Bronchus fibroblast of lung (primary cell): ENCODE measurements around a stretch of chr5.

DNA sequence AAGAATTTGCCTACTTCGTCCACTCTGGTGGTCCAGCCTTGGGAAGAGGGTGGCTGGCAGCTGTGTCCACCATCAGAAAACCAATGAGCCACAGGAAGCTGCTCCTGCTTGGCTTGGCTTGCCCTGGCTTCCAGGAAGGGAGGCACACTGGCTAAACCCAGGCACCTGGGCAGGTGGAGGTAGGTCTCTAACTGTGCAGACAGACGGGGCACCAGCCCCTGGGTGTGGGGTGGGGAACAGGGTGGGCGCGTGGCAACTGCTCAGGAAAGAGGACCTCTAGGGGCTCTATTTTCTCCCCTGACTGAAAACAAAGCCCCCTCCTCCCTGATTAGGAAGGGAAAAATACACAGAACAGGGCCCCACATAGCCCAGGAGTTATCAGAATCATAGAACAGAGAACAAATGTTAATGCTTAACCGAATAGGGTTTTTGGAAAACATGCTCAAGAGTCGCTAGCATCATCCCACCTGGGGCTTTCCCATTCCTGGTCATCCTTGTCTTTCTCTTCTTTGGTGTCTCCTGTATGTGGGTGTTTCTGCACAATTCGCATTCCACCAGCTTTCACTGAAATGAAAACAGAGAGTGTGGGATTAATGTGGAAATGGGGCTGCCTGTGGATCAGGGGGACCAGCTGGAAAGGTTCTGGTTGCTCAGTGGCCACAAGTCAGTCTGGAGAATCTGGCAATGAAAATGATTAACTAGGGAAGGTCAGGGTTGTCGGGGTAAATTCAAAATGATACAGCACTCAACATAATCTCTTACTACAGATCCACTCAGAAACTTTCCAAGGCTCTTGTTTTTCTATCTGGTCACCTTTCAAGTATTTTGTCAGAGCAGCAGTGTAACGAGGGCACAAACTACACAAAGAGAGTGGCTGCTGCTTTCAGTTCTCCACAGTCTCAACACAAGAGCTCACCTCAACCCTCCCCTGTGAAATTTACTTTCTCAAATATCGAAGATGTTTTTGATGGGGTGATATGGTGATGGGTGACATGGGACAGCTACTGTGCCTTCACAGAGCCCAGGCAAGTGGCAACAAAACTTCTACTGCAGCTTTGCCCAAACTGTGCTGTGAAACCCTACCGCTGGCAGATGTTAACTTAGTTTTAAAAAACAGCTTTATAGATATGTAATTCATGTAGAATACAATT lies 13.0 kb downstream of the DAP start:
- RAMPAGE, long total RNA: no peak

DNA sequence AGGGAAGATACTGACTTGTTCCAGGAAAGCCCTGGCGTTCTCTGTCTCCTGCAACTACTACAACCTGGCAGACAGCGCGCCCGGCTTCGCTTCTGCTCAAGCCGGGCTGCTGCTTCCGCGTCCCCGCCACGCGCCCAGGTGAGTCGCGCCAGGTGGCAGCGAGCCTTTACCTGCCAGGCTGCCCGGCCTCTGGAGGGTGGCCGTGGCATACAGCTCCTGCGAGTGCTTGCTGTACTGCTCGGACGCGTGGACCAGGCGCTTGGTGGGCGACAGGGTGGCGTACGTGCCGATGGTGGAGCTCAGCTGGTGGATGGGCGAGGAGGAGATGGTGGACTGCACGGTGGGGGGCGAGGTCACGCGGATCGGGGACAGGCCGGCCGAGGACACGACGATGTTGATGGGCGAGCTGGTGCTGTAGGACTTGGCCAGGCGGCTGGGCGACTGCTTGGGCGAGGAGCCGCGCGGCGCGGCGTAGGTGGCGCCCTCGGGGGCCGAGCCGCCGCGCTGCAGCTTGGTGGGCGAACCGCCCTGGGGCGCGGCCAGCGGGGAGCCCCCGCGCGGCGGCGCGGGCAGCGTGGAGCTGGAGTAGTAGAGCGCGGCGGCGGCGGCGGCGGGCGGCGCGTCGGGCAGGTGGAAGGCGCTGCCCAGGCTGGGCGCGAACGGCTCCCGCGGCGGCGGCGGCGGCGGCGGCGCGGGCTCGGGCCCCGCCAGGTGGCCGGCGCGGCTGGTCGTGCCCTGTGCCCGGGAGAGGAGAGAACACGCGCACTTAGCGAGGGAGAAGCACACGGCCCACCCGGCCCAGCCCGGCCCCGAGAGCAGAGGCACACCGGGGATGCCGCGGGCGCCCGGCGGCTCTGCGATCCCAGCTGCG lies 519.5 kb downstream of the CTNND2 start:
- RAMPAGE, long total RNA: no peak

DNA sequence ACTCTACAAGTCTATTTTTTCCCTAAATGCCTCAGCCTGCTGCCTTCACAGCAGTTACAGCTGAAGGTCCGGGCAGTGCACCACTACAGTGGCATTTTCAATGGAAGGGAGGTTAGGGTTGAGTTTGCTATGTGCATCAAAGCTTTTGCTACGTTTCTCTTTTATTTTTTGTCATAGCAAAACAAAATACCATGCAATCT lies 193.7 kb downstream of the CTNND2 start:
- RAMPAGE, long total RNA: no peak

GRCh38 chr5:14142294-14142869 lies 760 bp upstream of the TRIO start:
- RAMPAGE, long total RNA: no peak

DNA sequence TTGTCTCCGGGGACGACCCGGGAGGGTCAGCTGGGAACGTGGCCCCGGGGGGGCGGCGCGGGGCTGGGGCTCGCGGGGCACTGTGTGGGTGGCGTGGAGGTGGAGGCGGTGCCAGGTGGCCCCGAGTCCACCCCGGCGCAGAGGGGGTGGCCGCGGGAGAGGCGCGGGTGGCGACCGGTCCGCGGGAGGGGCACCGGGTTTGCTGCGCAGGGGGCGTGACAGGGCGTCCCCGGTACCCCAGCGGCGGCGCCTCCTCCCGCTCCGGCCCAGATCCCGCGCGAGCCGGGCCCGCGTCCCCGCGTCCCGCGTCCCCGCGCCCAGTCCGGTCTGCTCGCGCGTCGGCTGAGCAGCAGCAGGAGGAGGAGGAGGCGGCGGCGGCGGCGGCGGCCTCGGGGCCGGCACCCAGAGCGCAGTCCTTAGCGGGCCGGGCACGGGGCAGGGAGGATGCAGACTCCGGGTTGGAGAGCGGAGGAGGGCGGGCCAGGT lies 1.4 kb downstream of the TRIO start:
- RAMPAGE, long total RNA: no peak

DNA sequence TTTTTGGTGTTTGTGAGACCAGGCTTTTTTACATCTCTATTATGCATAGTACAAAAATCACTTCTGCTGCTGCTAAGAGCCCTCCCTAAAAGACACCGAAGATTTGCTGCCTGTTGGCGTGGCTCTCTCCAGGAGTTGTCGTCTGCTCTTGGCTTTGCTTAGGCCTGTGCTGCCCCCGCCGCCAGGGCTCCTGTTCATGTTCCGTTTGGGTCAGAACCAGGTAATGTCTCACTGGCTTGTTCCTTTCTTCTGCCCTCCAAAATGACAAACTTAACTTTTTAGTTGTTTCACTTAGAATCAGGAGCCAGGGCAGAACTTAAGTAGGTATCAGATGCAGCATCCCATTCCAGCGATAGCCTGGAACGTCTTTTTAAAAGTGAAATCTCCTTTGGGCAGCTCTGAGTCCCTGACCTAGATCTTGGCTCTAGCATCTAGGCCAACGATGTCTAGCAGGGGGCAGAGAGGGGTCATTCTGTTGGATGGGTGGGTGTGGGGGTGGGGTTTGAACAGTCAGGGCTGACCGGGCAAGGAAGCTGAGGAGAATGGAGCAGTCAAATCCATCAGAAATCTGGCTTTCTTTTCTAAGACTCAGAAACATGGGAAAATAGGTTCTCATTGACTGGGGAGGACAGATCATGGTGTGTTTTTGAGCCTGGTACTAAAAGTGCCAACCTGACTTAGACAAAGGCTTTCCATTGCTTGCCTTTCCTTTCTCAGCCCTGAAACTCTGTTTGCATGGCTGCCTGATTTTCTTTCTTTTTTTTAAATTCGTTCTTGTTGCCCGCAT lies 2.7 kb downstream of the TRIO start:
- RAMPAGE, long total RNA: no peak

- RAMPAGE, long total RNA: no peak
Observed at GRCh38 chr5:14146484-14147190, 3.5 kb downstream of the TRIO start.

DNA sequence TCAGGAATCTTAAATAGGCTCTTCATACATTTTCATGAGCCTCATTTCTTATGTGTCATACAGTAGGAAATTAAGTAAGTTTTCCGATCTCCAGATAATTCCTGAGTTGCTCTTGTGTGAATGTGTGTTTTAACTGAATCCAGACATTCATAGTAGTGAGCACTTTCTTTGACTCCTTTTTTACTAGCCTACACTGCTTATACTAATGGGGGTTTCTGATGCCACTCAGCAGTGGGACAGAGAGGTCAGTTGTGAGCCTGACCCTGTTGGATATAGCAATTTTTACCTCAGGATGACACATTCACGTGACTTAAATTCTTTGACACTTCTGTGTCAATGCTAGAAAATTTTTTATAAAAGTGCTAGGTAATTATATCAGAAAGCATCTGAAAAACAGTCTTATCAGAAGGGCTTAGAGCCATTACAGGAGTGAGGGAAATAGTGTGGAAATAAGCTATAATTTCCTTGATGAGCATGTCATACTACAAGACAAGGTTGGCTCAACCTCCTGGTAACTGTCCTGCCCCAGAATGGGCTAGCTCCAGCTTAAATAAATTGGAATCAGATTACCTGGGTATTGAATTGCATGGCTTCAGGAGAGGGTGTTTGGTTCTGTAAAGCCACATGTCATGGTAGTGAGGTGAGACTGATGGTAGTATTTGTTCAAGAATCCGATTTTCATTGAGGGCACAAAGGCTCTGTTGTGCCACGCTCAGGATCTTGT lies 20.9 kb downstream of the TRIO start:
- RAMPAGE, long total RNA: no peak

GRCh38 chr5:14173999-14174654 lies 31.0 kb downstream of the TRIO start:
- RAMPAGE, long total RNA: no peak

DNA sequence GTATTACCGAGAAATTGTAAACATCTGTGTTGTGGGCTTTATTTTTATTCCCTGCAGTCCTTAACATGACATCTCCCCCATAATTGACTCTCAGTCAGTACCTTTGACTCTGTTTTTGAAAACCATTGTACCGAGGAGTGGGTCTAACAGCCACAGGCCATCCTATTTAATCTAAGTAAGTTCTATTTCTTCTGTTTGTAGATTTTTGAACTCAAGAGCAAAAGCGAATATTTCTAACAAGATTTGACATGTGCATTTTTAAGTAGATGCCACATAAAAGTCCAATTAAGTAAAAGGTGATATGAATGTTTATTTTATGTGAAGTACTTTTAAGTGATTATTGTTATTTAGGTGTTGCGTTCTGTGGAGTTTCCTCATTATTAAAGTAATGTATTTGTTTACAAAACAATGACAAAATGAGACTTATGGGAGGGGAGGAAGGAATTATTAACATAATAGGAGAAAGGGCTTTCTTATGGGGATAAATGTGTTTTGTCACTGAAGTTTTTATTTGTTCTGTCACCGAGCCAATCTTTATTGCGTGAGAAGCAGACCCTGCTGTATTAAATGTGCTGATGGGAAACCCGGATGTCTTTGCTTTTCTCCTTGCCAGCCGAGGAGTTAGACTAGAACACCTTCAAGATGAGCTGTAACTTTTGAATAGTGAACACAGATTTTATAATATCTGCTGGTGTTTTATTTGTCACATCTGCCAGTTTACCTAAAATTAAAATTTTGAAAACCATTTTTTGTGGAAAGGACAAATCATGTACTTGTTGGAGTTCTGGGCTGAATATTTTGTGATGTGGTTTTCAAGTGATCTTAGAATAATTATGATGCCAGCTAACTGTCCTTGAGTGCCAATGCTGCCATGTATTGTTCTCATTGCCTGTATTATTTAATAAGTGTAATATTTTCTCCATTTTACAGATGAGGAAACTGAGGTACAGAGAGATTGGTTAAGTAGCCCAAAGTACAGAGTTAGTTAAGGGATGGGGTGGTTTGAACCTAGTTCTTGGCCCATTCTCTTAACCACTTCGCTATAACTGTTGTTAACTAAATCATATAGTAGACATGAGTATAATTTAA lies 44.6 kb downstream of the TRIO start:
- RAMPAGE, long total RNA: no peak

- RAMPAGE, long total RNA: no peak
Observed at GRCh38 chr5:14193973-14194656, 51.0 kb downstream of the TRIO start.

DNA sequence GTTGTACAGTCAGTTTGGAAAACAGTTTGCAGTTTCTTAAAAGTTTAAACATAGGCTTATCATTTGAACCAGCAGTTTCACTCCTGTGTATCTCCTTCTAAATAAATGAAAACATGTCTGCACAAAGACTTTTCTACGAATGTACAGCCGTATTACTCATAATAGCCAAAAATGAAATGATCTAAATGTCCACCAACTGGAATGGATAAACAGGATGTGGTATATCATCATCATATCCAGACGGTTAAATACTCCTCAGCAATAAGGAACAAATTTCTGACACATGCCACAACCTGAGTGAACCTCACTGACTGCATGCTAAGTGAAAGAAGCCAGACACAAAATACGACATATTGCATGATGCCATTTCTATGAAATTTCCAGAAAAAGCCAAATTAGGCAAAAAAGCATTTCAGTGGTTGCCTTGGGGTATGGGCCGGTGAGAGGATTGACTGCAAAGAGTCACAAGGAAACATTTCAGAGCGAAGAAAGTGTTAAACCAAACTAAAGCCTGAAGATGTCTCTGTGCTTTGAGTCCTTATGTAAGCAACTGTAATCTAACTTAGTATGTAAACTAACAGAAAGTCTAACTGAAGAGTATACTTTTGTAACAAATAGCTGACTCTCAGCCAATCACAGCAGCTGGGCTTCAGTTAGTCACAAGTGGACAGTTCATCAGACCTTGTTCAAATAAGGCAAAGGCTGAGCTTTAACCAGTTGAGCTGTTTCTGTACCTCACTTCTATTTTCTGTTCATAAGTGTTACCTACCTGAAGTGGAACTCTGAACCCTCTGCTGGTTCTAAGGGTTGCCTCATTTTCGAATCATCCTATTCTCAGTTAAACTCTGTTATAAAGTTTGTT lies 65.2 kb downstream of the TRIO start:
- RAMPAGE, long total RNA: no peak

GRCh38 chr5:14212909-14213381 lies 69.8 kb downstream of the TRIO start:
- RAMPAGE, long total RNA: no peak

GRCh38 chr5:14218597-14219358 lies 75.6 kb downstream of the TRIO start:
- RAMPAGE, long total RNA: no peak

DNA sequence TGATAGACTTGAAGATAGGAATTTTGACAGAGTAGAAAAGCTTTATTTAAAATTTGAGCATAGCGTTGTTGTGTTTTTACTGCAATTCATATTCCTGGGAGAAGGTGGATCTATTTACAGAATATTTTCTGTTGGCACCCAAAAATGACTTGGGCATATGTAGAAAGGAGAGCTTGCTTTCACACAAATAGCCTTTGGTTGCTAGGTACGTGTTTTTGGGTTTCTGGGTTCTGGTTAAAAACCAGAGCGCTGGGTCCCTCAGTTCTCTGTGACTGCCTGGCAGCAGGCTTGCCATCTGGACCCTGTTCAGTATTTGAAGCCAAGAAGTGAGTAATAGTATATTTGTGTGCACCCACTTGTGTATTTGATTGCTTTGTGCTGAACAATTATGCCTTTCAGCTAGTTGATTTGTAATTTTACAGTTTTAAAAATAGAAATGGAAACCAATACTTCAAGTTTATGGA lies 153.3 kb downstream of the TRIO start:
- RAMPAGE, long total RNA: no peak

DNA sequence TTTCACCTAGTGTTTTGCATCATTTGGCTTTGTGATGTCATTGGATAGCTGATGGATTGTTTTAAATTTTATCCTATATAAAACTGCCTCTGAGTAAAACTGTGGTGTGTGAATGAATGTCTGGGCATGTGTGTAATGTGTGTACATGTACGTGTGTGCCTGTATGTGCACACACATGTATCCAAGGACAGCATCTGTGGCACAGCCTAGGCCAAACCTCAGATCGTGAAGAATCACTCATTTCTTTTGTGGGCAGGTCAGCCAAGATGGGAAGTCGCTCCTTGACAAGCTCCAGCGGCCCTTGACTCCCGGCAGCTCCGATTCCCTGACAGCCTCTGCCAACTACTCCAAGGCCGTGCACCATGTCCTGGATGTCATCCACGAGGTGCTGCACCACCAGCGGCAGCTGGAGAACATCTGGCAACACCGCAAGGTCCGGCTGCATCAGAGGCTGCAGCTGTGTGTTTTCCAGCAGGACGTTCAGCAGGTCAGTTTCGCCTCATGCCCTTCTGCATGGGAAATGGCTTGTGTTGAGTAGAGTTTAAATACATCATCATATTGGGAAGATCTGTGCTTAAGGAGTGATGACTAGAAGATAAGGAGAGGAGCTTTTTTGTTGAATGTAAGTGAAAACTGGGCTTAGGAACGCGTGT lies 173.2 kb downstream of the TRIO start:
- RAMPAGE, long total RNA: no peak

GRCh38 chr5:14510350-14510594 lies 71.3 kb upstream of the OTULINL start:
- RAMPAGE, long total RNA: no peak

GRCh38 chr5:14586987-14587680 lies 5.5 kb downstream of the OTULINL start:
- RAMPAGE, long total RNA: no peak

- RAMPAGE, long total RNA: no peak
Observed at GRCh38 chr5:14696038-14696781, 31.7 kb downstream of the OTULIN start.

- RAMPAGE, long total RNA: no peak
Observed at GRCh38 chr5:14707386-14708274, 43.1 kb downstream of the OTULIN start.